ENCODE measurements around the gene PASK.

- PRO-cap: no peak
CAGE:
- cytosol, long polyA plus RNA: no peak
- long polyA plus RNA: no peak
- nucleus, long polyA plus RNA: no peak
These were observed 149.0 kb downstream of the HDAC4 start for GRCh38 chr2:239251636-239252344.

GRCh38 chr2:239264375-239265016, 136.3 kb downstream of the HDAC4 start:
- PRO-cap: no peak
CAGE:
- cytosol, long polyA plus RNA: no peak
- long polyA plus RNA: no peak
- nucleus, long polyA plus RNA: no peak

- PRO-cap: no peak
CAGE:
- cytosol, long polyA plus RNA: no peak
- long polyA plus RNA: no peak
- nucleus, long polyA plus RNA: no peak
These were observed 39.6 kb upstream of the HDAC4 start for GRCh38 chr2:239440111-239441102.

DNA sequence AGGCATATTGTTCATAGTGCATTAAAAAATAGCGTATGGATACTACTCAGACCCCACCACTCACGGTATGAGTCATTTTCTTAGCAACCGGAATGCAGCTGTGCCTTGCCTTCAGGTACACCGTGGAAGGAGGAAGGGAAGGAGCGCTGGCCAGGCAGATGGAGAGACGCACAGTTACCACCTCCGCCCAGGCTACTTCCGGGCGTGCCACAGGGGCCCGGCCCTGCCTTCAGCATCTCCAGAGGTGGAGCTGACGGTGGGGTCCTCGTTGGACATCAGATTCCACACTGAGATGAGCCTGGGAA, 82.0 kb upstream of the HDAC4 start:
- PRO-cap: no peak
CAGE:
- cytosol, long polyA plus RNA: no peak
- long polyA plus RNA: no peak
- nucleus, long polyA plus RNA: no peak

DNA sequence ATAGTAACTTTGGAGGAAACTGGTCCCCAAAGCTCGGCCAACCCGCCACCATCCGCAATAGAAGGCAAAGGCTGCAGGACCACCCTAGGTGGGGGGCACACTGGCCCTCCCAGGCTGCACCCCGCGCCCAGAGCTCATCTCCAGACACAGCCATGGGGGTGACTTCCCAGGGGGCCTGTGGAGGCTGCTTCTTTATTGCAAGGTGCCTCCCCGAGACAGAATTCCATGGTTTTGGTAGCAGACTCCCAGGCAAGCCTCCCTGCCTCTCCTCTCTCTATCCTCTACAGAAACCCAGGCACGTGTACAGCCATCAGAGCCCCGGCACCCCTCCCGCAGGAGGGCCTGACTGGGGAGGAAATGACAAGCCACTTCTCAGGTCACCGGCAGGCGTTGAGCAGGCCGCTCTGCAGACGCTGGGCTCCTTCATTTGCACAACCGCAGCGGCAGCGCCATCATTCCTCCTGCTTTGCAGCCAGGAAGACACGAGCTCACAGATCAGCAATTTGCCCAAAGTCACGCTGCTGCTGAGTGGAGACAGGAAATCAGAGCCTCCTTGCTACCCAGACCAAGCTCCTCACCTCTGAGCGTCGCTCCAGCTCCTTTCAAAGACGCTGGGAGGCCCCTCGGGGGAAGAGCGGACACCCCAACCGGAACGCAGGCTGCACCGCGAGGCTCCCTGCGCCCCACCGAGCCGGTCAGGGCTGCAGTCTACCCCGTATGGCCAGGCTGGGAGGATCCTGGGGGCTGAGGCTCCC, 80.1 kb downstream of the NDUFA10 start:
- PRO-cap: no peak
CAGE:
- cytosol, long polyA plus RNA: no peak
- long polyA plus RNA: no peak
- nucleus, long polyA plus RNA: no peak

GRCh38 chr2:240130575-240130980, 5.5 kb downstream of the COPS9 start:
- PRO-cap: no peak
CAGE:
- cytosol, long polyA plus RNA: no peak
- long polyA plus RNA: no peak
- nucleus, long polyA plus RNA: no peak

- PRO-cap: no peak
CAGE:
- cytosol, long polyA plus RNA: no peak
- long polyA plus RNA: no peak
- nucleus, long polyA plus RNA: no peak
These were observed 96.0 kb upstream of the OTOS start for GRCh38 chr2:240236302-240236928.

- PRO-cap: no peak
CAGE:
- cytosol, long polyA plus RNA: no peak
- long polyA plus RNA: no peak
- nucleus, long polyA plus RNA: no peak
These were observed 37.2 kb upstream of the GPC1 start for GRCh38 chr2:240398323-240398670.

DNA sequence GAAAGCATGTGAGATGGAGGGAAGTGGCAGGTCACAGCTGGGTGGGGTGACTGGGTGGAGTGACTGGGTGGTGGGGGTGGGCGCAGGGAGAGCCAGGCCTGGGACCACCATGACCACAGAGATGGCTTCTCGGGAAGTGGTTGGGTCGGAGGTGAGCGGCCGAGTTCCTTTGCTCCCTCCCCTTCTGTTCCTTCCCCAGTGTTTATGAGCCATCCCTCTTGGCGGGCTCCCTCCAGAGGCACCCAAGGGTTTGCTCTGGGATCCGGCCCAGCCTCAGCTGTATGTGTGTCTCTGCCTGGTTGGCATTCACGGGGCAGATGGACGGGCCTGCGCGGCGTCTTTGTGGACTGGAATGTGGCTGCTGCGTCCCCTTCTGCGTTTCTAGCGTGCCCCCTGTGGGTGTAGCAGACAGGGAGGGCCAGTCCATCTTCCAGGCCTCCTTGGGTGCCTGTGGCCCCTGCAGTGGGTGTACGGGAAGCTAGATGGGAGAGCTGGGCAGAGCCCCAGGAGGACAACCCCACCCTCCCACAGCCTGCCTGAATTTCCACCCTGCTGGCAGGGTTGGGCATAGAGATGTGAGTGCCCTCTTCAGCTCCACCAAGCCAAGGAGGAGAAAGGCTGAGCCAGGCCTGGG, 15.6 kb downstream of the GPC1 start:
- PRO-cap: no peak
CAGE:
- cytosol, long polyA plus RNA: no peak
- long polyA plus RNA: no peak
- nucleus, long polyA plus RNA: no peak

DNA sequence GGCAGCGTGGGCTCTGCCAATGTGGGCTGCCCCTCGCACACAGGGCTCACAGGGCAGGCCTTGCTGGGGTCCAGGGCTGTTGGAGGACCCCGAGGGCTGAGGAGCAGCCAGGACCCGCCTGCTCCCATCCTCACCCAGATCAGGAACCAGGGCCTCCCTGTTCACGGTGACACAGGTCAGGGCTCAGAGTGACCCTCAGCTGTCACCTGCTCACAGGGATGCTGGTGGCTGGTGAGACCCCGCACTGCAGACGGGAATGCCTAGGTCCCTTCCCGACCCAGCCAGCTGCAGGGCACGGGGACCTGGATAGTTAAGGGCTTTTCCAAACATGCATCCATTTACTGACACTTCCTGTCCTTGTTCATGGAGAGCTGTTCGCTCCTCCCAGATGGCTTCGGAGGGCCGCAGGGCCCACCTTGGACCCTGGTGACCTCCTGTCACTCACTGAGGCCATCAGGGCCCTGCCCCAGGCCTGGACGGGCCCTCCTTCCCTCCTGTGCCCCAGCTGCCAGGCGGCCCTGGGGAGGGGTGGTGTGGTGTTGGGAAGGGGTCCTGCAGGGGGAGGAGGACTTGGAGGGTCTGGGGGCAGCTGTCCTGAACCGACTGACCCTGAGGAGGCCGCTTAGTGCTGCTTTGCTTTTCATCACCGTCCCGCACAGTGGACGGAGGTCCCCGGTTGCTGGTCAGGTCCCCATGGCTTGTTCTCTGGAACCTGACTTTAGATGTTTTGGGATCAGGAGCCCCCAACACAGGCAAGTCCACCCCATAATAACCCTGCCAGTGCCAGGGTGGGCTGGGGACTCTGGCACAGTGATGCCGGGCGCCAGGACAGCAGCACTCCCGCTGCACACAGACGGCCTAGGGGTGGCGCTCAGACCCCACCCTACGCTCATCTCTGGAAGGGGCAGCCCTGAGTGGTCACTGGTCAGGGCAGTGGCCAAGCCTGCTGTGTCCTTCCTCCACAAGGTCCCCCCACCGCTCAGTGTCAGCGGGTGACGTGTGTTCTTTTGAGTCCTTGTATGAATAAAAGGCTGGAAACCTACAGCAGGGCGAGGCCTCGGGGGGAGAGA, 31.9 kb downstream of the GPC1 start:
- PRO-cap: no peak
CAGE:
- cytosol, long polyA plus RNA: no peak
- long polyA plus RNA: no peak
- nucleus, long polyA plus RNA: no peak

- PRO-cap: no peak
CAGE:
- cytosol, long polyA plus RNA: no peak
- long polyA plus RNA: no peak
- nucleus, long polyA plus RNA: no peak
These were observed 37.7 kb downstream of the ANKMY1 start for GRCh38 chr2:240519996-240520636.

DNA sequence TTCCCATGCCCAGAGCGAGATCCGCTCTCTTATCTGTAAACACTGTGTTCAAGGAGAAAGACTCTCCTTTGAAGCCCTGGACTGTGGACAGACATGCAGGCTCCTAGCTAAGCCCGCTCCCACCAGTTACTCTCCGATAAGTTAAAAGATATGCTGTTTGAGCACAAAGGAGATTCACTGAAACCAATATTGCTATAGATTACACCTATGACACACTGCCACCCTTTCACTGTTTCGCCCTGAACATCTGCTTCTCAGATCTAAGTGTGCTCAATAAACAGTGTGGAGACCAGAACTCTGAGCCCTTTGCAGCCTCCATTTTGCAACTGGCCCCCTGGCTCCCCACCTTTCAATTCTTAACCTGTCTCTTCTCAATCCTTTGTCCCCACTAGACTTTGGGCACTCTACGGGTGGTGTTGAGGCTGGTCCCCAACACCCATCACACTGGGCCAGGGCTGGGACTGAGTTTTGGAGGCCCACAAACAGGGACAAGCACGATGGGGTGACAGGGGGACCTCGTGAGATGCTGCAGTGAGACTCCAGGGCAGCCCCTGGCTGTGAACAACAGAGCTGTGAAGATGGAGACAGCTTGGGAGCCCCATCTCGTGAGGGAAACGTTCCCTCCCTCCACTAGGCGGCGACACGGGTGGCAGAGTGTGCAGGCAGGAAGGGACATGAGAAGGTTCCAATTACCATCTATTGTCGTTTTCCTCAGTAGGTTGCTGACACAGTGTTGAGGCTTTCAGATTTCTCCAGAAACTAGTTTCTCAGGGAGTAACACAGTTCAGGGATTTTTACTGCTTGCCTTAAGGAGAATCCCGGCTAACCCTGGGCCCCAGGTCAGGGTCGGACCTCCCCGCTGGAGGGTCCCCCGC, 1.2 kb downstream of the ANKMY1 start:
- PRO-cap: no peak
CAGE:
- cytosol, long polyA plus RNA: no peak
- long polyA plus RNA: no peak
- nucleus, long polyA plus RNA: no peak

DNA sequence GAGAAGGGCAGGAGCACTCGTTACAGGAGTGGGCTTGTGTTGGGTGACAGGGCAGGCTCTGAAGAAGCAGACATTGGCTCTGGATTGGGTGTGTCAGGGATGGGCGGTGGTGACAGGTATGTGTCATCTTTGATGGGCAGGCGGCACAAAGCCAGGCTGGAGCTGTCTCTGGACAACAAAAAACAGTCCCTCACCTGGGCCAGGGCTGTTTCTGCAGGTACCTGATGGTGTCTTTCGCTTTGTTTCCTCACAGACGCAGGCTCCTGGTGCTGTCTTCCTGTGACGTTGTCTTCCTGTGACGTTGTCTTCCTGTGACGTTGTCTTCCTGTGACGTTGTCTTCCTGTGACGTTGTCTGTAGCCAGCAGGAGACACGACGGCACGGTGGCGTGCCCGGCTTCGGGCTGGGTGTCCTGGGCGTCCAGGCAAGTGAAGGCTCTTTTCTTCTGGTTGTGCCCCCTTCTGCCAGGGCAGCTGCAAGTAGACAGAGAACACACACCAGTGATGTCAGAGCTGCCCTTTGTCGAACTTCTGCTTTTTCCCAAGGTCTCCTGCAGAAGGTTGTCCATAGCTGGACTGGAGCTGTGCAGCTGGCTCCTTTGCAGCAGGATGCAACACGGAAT, 20.9 kb downstream of the GPR35 start:
- PRO-cap: bidirectional peak, plus-strand start at position 373 of the sequence, minus-strand start at position 247 of the sequence
CAGE:
- cytosol, long polyA plus RNA: no peak
- long polyA plus RNA: no peak
- nucleus, long polyA plus RNA: no peak

- PRO-cap: no peak
CAGE:
- cytosol, long polyA plus RNA: no peak
- long polyA plus RNA: no peak
- nucleus, long polyA plus RNA: no peak
These were observed 2.8 kb upstream of the MAB21L4 start for GRCh38 chr2:240898741-240899195.

- PRO-cap: no peak
CAGE:
- cytosol, long polyA plus RNA: no peak
- long polyA plus RNA: no peak
- nucleus, long polyA plus RNA: no peak
These were observed 36.0 kb upstream of the SNED1 start for GRCh38 chr2:240962134-240963100.

- PRO-cap: no peak
CAGE:
- cytosol, long polyA plus RNA: no peak
- long polyA plus RNA: no peak
- nucleus, long polyA plus RNA: no peak
These were observed 9.0 kb downstream of the MTERF4 start for GRCh38 chr2:241092777-241093704.

DNA sequence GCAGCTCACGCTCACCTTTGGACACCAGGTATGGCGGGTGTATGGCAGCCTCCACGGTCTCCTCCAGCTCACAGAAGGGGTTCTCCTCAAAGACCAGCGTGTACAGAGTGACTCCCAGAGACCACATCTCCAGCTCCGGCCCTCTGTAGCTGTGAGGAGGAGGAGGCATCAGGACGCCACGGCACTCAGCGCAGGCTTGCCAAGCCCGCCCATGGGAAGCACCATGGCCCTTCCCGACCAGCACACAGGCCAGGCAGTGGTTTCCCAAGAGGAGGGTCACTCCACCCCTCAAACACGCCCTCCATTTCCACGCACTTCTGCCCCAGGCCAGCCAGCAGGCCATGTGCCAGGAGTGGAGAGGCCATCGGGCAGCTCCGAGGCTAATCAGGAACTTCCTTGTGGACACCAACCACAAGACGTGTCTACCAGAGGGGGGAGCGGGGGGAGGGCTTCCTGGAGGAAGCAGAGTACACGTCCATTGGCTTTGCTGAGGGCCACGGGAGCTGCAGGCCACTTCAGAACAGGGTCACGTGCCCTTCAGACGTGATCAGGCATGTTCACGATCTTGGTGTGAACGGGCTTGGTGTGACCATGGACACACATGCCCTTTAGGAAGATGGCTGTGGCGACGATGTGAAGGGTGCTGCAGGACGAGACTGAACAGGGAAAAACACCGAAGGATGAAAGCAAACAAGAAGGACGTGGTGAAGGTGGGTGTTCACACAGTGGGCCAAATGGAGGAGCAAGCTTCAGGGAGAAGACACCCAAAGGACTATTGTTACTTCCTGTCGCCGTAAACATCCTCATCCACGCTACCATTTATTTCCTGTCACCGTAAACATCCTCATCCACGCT, 6.3 kb upstream of the MTERF4 start:
- PRO-cap: no peak
CAGE:
- cytosol, long polyA plus RNA: no peak
- long polyA plus RNA: no peak
- nucleus, long polyA plus RNA: no peak

GRCh38 chr2:241110333-241111144, 8.5 kb upstream of the MTERF4 start:
- PRO-cap: no peak
CAGE:
- cytosol, long polyA plus RNA: no peak
- long polyA plus RNA: no peak
- nucleus, long polyA plus RNA: no peak

- PRO-cap: no peak
CAGE:
- cytosol, long polyA plus RNA: no peak
- long polyA plus RNA: no peak
- nucleus, long polyA plus RNA: no peak
These were observed 10.4 kb upstream of the MTERF4 start for GRCh38 chr2:241112023-241113343.

- PRO-cap: no peak
CAGE:
- cytosol, long polyA plus RNA: no peak
- long polyA plus RNA: no peak
- nucleus, long polyA plus RNA: start-site peak on the minus strand at chr2:241149424-241149462, 81 and 248 reads in 2 replicates
These were observed at the start of gene PASK for GRCh38 chr2:241149102-241149994. Gene PASK (minus strand): TSS chr2:241149472.